Left lobe of liver (tissue), 1 donor: Measurements from ENCODE around the gene ATAD2B.

DNA sequence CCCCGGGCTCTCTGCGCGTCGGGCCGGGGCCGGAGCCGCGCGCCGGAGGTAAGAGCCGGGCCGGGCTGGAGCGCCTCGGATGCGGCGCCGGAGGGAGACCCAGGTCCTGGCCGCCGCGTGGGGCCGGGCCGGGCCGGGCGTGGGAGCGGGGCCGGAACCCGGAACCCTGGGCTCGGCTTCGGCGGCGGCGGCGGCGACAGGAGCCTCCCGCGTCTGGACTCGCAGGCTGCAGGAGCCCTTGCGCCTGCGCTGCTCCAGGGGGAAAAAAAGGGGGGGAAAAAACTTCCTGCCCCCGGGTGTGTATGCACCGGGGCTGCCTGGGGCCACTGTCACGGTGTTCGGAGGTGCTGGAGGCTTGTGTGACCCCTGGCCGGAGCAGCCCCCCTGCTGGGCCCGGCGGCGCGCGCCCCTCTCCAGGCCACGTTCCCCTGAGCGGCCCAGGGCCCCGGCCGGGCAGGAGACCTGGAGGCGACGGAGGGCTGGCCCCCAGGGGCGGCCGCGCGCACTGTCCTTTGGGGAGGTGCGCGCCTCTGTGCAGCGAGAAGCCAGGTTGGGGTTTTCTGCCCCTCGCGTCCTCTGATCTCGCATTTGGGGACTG, 853 bp downstream of the KLHL29 start:
- PRO-cap, result no peak

DNA sequence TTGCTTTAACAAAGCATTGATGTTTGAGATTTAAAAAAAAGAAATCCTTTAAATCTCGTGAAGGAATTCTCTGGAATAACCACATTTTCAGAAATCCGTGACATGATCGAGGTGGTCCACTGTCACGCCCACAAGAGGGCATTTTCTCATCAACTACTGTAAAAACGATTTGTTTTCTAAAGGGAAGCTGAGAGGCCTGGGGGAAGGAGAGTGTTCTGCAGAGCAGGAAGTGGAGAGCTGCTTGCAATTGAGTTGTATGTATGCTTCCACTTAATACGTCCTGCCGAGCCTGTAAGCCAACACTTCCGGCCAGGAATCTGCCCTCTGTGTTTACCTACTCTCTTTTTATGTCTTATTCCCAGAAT, 19.4 kb downstream of the KLHL29 start:
- PRO-cap, result no peak

DNA sequence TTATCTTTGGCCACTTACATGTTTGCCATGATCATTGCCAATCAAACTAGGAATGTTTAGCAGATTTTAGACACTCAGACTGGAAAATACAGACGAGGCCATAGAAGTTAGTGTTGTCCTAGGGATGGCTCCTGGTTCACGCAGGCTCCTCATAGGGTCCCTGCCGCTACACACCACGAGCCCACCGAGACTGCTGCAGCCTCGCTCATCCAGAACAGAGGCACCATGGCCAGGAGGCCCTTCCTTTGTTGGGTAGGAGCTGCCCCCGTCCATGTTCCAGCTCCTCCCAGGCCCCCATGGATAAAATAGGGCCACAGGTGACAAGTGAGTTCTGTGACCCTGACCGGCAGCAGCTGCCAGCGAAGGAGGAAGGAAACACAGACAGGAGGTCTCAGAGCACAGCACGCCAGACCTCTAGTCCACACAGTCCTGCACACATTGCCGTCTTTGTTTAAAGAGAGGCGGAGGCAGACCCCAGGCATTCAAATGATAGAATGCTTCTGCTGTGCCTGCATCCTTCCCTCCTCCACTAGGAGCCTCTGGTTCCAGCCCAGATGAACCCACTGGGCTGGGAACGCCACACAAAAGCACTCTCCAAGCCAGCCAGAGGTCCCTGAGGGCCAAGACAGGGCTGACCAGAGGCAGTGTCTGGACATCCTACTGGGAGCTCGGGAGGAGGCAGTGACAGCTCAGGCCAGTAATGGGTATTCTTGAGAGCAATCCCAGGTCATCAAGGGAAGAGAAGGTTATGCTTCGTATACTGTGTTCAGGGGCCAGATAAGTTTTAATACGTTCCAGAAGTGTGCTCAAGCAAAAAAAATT, 118.6 kb downstream of the KLHL29 start:
- PRO-cap, result no peak

GRCh38 chr2:23518999-23519785, 134.2 kb downstream of the KLHL29 start:
- PRO-cap, result no peak

DNA sequence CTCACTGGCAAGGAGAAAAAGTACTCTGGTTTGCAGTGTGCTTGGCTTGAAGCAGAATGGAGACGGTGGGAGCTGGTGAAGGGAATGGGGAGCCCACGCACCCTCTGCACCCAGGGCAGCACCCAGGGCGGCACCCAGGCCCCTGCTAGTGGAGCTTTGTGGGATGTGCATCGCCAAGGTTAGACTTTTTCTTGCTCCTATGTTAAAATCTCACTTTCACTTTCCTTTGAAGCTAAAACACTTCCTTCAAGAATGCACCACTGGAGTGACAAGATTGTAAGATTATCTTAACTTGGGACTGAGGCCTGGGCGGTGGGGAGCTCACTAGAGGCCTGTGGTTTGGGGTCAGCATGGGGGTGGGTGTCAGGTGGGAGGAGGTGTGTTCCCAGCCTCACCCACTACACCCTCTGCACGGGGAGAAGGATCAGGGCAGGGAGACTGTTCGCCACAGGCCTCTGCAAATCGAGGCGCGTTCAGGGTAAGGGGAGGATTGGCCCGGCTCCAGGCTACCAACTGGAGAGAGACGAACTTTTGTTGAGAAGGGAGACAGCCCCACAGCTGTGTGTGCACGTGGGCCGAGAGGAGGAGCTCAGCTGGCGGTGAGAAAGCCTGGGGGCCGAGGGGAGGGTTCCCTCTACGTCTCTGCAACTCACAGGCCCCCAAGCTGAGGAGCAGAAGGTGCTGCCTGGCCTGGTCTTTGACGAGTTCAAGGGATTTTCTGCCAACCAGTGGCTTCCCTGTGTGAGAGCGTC, 147.5 kb downstream of the KLHL29 start:
- PRO-cap, result no peak

- PRO-cap, result no peak
These were observed 156.6 kb downstream of the KLHL29 start for GRCh38 chr2:23541385-23542255.

- PRO-cap, result no peak
These were observed 211.1 kb downstream of the KLHL29 start for GRCh38 chr2:23595667-23596816.

DNA sequence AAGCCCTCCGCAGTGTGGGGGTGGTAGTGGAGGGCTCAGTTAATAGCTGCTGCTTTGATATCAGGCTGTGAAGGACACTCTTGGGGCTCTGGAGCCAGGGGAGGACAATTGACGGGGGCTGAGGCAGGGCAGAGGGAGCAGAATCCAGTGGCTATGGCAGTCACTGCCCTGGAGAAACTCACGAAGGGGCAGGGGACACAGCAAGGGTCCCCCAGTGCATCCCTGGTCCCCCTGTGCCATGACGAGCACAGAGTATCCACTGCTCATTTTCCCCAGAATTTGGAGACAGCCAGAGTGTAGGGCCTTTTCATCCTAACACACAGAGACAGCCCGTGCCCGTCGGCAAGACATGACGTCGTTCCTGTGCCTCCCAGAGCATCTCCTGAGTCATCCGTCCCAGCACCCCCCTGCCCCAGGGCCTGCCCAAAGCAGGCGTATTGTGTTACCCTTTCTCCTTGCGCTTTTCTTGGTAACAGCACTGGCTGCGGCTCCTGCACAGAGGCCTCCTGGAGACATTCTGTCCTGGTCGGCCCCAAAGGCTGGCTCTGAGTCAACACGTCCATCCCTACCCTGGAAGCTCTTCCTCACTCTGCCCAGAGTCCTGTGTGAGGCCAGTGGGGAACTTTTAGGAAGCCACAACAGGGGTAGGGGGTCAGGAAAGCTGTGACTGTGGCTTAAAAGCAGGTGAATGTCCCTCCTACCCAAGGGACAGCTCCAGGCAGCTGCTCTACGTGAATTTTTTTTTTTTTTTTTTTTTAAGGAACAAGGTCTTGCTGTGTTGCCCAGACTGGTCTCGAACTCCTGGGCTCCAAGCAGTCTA, 217.1 kb downstream of the KLHL29 start:
- PRO-cap, result no peak

DNA sequence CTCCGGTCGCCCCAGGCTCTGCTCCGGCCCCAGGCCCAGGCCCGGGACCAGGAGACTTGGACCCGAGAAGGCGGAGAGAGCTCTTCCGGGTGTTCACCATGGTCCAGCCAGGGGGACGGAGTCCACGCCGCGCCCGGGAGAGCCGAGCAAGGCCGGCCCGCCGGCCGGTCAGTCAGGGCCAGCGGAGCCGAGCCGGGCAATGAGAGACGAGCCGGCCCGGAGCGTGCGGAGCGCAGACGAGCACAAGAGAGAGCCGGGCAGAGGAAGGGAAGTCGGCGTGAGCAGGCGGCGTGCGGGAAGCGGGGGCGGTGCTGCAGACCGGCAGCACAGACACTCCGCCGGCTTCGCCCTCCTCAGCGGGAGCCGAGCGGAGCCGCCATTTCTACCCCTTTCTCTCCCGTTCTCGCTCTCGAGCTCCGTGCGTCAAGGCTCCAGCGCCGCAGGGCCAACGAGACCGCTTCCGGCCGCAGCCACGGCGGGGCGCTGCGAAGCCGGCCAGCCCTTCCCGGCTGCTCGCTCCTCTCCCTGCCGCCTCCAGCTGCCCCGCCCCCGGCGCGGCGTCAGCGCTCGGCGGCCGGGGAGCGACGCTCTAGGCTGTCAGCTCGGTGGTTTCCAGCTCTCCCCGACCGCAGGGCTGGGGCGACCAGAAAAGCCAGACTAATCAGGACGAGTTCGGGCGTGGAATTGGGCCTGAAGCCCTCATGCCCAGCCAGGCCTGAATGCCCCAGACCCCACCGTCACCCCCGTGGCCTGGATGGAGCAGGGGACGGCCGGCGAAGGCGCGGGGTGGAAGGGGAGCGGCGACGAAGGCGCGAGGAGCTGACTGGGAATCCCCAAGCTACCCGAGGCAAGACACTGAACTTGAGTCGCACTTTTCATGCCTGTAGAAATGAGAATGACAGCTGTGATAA, at the start of gene ATAD2B:
TSS of gene ATAD2B (minus strand) at position 453 of the 911 bp plus-strand sequence.
- PRO-cap, result bidirectional peak, plus-strand start at position 149 of the sequence, minus-strand start at position 50 of the sequence; bidirectional peak, plus-strand start at position 646 of the sequence, minus-strand start at position 405 of the sequence

GRCh38 chr2:24257673-24258373, 83.0 kb downstream of the FAM228A start:
- PRO-cap, result no peak

GRCh38 chr2:24258426-24259109, 83.7 kb downstream of the FAM228A start:
- PRO-cap, result no peak

DNA sequence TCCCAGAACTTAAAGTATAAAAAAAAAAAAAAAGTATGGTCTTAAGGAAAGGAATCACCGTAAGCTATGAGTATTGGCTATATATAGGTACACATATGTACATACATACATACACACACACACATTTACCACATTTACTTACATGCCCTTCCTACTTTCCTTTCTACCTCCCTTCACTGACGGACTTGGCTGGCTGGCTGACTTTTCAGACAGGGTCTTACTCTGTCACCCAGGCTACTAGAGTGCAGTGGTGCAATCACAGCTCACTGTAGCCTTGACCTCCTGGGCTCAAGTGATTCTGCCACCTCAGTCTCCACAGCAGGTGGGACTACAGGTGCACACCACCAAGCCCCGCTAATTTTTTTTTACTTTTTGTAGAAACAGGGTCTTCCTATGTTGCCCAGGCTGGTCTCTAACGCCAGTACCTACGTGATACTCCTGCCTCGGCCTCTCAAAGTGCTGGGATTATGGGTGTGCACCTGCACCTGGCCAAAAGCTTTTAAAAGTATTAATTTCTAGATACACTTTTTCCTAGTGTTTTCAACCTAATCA, 92.6 kb downstream of the FAM228A start:
- PRO-cap, result no peak

- PRO-cap, result no peak
These were observed 56.6 kb downstream of the ITSN2 start for GRCh38 chr2:24303768-24304149.

DNA sequence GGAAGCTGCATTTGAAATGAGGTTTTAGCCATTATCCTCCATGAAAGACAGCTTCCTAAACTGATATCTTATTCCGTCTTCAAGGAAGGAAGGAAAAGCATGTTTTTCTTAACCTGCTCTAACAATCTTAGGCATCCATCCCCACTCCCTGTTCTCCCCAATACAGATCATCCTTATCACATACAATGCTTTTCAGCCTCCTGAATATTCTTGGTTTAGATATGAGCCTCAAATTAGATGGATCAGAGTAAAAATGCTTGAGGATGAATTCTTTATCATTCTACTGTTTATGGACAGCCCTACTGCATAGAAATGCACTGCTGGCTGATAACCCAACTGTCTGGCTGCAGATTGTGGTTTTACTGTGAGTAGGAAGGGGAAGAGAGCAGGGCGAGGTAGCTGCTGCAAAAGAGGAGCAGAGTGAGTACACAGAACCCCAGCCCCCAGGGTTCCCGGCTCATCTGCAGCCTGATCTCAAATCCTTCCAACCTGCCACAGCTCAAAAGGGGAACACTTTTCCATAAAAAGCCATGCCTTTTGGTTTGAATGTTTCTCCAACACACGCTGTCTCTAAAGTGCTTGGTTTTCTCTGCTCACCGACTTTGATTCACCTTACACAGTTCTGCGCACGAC, 29.4 kb upstream of the NCOA1 start:
- PRO-cap, result no peak

- PRO-cap, result no peak
These were observed 48.0 kb downstream of the NCOA1 start for GRCh38 chr2:24538951-24539627.

GRCh38 chr2:24598155-24598632, 107.1 kb downstream of the NCOA1 start:
- PRO-cap, result no peak

DNA sequence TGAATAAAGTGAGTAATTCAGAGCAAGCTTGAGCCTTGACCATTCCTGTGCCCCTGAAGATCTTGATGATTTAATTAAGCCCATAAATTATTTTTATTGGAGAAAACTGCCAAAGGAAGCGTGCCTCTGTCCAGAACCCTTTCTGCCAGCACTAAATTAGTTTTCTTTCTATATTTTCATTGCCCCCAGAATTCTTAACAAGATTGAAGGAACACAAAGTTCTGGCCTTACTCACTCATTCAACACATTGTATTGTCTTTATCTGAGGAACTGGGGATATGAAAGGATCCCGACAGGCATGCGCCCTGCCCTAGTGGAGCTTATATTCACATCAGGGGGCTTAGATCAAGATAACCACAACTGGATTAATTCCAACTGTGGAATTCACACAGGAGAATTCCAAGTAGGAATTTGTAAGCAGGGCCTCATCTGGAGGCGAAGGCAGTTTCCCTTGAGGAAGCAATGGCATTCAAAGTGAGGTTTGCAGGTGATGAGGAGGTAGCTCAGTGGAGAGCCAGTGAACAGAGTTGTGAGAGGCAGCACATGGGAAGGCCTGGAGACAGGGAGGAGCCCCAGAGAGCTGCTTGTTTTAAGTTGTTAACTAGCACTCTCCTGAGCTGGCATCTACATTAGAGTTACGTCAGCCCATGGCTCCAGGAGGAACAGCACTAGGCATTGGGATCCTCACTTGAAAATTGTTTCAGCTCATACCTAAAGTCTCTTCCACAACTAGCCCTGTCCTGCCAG, 21.1 kb downstream of the PTRHD1 start:
- PRO-cap, result no peak

DNA sequence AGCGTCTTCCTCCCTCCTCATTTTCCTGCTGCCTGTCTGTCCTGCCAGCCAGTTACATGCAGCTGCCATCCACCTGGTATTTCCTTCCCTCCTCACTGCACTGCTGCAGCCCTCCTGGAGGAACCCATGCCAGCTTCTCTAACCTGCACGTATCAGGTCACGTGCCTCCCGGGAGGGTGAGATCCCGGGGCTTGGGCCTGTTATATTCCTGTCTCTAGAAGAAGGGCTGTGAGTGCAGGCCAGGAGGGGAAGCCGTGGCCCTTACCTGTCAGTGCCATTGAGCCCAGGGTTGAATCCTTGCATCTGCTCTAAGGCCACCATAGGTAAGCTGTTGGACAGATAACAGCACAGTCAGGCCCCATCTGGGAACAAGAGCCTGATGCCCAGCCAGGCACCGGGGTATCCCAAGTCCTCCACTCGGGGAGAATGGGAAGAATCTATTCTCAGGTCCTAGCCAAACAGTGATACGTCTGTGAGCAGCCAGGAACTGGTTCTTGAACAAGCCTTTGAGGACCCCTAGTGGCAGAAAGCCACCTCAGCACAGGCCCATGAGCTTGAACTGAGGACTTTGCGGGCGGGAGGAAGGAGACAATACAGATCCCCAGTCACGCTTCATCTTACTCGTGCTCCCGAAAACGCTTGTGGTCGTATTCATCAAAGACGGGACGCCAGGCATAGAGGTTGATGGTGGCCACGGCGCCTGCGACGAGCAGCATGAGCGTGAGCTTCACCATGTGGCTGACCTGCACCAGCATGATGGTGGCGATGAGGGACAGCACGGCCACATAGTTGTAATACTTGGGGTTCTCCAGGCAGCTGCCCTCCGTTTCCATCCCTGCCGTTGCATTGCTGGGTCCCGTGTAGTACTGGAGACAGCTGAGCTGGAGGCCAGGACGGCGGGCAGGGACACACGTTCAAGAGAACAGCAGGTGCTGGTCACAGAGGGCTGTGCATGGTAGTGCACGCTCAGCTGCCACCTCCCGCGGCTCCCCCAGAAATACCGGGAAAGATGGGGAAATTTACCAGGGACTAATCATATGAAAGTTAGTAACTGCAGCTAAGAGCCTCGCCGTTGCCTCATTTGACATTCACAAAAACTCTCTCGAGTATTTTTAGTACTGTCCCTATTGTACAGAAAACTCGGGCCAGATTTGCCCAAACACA, 34.4 kb downstream of the CENPO start:
- PRO-cap, result no peak

DNA sequence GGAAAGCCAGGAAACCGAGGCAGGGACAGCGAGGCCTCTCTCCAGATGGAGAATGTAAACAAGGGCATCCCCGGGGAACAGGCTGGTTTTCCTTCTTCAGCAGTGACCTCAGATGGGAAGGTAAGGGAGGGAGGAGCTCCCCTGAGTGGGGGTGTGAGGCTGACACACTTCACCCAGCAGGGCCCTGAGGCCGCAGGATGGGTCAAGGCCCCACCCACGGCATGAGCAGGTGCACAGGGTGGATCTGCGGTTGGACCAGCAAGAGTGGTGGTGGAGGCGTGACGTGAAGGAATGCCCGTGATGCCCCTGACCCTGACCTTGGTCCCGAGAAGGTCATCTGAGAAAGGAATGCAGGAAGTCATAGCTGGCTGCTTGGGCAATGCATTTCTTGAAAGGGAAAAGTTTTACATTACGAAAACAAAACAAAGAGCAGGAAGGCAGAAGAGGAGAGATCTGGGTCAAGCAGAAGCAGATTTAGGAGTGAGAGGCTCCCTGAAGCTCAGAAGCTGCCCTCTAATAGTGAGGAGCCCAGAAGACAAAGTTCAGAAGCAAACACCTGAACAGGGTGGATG, 48.1 kb downstream of the ADCY3 start:
- PRO-cap, result no peak

- PRO-cap, result no peak
These were observed 34.5 kb downstream of the ADCY3 start for GRCh38 chr2:24885176-24886220.